Epithelial cell of alveolus of lung (primary cell): ENCODE measurements around a stretch of chr6.

- RAMPAGE, long total RNA: no peak
- RRBS: no CpG with 5 or more reads among the region's 8 CpGs
These were observed 134.7 kb upstream of the IFNGR1 start for GRCh38 chr6:137353749-137354490.

DNA sequence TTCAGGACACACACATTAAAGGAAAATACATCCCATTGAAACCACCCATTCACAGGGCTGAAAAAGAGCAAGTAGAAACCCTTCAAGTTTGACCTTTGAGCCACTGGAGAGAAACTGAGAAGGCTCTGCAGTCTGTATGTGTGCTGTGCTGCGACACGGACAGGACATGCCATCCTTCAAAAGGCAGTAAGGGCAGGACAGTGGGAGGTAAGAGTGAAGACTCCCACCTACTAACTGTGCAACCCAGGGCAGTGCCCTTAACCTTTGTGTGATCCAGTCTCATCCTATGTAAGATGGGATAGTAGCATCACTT, 153.5 kb upstream of the OLIG3 start:
- RAMPAGE, long total RNA: no peak
- RRBS: no CpG with 5 or more reads among the region's 2 CpGs

DNA sequence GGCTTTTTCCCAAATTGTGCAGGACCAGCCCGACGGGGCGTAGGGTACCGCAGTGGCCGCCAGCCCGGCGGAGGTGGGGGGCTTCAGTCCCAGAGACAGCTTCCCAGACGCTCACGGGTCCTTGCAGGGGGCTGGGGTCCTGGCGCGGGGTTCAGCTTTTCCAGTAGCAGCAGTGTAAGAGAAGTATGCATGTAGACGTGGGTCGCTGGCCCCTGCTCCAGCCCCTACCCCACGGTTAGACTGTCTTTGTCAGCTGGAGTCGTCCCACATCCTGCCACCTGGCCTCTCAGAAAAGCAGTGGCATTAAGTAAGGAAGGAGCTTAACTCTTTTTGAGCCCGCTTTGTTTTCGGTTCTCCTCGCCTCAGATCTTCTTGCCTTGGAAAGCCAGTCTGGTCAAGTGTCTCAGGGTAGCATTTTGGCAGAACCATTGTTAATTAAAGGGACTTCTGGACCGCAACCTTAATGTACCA, 911 bp downstream of the TNFAIP3 start:
- RAMPAGE, long total RNA: no peak
- RRBS: no CpG with 5 or more reads among the region's 19 CpGs

- RAMPAGE, long total RNA: no peak
- RRBS: no CpG with 5 or more reads among the region's 1 CpG
These were observed 1.3 kb downstream of the TNFAIP3 start for GRCh38 chr6:137868406-137868705.

- RAMPAGE, long total RNA: no peak
- RRBS: no CpG with 5 or more reads among the region's 10 CpGs
These were observed 1.9 kb downstream of the TNFAIP3 start for GRCh38 chr6:137868706-137869649.

DNA sequence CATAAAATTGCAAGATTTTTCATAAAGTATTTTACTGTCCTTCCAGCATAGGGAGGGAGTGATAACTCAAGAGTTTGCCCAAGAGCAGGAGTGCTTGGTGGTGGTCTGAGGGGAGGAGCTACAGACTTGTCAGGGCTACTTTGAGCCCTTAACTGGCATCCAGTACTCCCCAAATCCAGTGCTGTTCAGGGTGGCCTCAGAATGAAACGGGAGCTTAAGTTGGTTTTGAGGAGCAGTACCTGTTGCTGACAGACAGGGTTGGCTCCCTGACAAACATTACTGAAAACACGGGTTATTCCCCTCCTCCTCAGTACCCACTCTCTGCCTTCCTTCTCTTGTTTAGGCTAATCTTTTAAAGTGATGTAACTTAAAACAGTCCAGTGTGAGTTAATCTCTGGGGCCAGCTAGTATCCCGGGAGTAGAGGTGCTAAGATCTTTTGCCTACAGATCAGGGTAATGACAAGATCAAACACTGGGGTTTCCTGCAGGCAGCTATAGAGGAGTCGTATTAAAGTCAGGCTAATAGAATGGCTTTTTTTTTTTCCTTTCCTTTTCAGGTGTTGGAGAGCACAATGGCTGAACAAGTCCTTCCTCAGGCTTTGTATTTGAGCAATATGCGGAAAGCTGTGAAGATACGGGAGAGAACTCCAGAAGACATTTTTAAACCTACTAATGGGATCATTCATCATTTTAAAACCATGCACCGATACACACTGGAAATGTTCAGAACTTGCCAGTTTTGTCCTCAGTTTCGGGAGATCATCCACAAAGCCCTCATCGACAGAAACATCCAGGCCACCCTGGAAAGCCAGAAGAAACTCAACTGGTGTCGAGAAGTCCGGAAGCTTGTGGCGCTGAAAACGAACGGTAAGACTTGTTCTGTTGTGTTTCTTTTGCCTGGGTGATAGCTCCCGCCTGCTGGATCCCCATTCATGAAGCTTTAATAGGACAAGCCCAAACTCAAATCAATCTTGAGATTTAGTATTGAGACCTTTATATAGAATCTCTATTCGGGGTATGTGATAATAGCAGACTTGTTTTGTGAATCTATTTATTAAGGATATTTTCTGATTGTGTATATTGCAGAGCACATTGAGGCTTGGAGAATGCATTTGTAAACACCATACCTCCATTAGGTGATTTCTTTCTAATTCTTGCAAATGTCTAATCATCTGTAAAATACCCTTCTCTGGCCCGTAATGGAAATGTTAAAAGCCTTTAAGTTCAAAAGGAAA, 4.0 kb downstream of the TNFAIP3 start:
- RAMPAGE, long total RNA: no peak
- RRBS: no CpG with 5 or more reads among the region's 17 CpGs

GRCh38 chr6:137933596-137934269, 66.7 kb downstream of the TNFAIP3 start:
- RAMPAGE, long total RNA: no peak
- RRBS: no CpG with 5 or more reads among the region's 4 CpGs

DNA sequence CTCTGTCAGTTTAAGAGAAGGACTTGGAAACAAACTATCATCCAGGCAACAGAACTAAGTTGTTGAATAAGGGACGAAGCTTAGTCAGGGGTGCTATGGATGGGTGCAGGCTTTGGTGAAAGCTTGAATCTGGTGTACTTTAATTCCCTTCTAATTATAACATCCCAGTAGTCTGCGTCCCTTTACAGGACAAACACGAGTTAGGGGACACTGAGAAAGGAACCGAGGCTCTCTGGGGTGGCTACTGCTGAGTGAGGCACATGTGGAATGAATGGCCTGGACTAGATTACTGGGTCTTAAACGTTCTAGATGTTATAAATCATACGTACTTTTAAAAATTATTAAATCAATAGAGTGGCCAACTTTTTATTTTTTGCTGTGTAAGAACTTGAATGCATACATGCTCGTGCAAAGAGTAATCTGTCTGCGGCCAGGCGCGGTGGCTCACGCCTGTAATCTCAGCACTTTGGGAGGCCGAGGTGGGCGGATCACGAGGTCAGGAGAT, 4.8 kb downstream of the PERP start:
- RAMPAGE, long total RNA: no peak
- RRBS: no CpG with 5 or more reads among the region's 14 CpGs

GRCh38 chr6:138105351-138105801, 1.8 kb downstream of the PERP start:
- RAMPAGE, long total RNA: no peak
- RRBS: no CpG with 5 or more reads among the region's 4 CpGs

GRCh38 chr6:138162147-138162816, 543 bp downstream of the ARFGEF3 start:
- RAMPAGE, long total RNA: no peak
- RRBS: 1% methylated on average over 20 of the region's 48 CpGs

GRCh38 chr6:138499807-138500519, 669 bp upstream of the NHSL1 start:
- RAMPAGE, long total RNA: no peak
- RRBS: no CpG with 5 or more reads among the region's 5 CpGs

DNA sequence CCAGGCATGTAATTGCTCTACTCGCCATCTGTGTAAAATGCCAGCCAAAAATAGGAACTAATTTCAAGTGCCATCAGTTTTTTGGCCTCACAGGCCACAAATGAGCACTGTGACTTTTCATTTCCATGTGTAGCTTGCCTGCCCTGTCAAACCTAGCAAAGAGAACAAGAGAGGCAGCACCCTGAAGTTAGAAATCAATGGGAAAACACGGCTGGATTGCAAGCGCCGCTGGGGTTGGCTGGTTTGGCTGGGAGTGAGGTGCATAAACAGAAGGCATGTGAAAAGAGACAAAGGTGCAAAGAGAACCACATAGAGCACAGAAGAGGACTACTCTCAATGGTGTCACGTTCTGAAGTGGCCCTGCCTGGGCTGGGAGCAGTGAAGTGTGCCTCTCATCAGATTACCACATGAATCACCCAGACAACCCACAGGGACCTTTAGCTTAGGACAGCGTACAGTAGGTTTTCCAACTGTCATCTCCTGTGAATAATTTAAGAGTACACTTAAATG, 78.0 kb upstream of the NHSL1 start:
- RAMPAGE, long total RNA: no peak
- RRBS: no CpG with 5 or more reads among the region's 6 CpGs

GRCh38 chr6:138692082-138692727, 81.4 kb upstream of the CCDC28A start:
- RAMPAGE, long total RNA: no peak
- RRBS: under 1% methylated on average over 22 of the region's 67 CpGs

DNA sequence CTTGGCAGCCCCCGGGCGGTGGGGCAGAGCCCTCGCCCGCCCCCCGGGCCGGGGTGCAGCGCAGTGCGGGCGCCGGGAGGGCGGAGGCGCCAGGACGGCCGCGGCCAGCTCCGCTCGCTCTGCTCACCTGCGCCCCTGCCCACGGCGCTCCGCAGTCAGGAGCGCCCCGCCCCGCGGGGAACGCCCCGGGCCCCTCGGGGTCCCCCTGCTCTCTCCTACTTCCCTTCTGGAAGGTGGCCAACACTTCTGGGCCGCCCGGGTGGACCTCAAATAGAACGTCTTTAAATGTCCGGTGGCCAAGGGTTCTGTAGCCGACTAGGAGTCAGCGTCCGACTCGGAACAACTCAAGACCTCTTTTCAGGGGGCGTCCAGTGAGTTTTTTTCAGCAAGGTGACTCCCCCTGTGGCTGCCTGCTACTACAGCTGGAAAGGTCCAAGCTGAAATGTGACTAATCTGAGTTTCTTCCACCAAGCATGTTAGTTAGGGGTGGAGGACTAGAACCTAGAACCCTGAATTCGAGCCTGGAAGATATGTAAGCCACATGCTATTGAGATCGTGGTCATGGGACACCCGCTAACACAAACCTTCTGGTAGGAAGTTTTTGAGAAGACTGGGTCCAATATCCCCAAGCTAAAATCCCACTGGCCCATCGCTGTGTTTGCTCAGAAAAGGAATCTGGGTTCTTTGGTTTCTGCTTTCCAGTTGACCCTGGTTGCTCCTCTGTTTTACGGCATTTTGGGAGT, 80.0 kb upstream of the CCDC28A start:
- RAMPAGE, long total RNA: no peak
- RRBS: 5% methylated on average over 3 of the region's 42 CpGs

- RAMPAGE, long total RNA: no peak
- RRBS: no CpG with 5 or more reads among the region's 7 CpGs
These were observed 2.1 kb downstream of the HECA start for GRCh38 chr6:139136887-139137444.

- RAMPAGE, long total RNA: no peak
- RRBS: no CpG with 5 or more reads among the region's 5 CpGs
These were observed 9.6 kb downstream of the HECA start for GRCh38 chr6:139144054-139145236.

DNA sequence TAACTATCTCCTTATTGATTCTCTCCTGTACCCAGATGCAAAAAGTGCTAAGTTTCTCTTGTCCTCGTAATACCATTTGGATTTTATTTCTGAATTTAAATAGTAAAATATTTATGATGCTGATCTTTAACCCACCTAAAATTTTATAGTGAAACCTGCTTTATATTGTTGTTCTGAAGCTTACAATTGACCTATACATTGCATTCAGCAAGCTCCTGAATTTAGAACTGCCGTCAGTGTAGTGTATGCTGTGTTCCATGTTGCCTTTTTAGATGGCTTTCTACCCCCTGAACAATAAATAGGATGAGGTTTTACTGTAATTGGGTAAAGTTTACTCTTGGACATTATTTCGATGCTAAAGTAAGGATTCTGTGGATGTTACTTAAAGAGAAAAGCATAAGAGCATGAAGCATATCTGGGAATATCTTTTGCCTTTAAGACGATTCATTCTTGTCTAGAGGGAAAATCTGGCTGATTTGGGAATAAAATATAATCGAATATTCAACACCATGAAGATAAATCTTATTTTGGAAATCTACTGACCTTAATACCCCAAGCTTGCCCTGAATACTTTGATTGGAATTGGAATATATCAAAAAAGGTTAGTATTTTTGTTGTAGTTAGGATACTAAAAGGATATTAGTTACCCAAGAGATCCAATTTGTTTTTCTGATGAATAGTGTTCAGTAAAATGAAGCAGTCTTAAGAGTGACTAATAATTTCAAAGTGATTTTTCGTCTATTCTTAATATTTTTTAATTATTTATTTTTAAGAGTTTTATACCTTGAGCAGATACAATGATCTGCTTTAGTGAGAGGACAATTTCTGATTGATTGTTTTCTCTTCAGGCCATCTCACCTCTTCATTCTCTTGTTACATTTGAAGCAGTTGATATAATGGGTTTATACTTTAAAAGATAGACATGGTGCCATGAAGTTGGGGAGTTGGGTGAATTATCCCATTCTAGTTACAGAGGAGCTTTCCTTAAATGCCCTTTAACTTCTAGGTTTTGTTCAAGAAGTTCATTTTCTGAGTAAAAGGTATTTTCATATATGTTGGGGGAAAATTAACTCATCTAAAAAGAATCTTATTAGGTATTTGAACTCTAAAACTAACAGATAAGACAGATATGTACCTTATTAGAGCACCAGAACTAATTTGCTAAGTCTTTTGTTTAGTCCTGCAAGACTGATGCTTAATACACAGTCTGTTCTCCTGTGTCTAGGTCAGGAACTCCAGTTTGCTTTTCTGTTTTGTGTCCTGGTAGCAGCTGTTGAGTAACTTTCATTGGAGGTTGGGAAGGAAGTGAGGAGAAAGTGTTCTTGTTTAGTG, 44.8 kb downstream of the HECA start:
- RAMPAGE, long total RNA: no peak
- RRBS: no CpG with 5 or more reads among the region's 6 CpGs

GRCh38 chr6:139238781-139239573, 52.8 kb downstream of the TXLNB start:
- RAMPAGE, long total RNA: no peak
- RRBS: no CpG with 5 or more reads among the region's 14 CpGs

DNA sequence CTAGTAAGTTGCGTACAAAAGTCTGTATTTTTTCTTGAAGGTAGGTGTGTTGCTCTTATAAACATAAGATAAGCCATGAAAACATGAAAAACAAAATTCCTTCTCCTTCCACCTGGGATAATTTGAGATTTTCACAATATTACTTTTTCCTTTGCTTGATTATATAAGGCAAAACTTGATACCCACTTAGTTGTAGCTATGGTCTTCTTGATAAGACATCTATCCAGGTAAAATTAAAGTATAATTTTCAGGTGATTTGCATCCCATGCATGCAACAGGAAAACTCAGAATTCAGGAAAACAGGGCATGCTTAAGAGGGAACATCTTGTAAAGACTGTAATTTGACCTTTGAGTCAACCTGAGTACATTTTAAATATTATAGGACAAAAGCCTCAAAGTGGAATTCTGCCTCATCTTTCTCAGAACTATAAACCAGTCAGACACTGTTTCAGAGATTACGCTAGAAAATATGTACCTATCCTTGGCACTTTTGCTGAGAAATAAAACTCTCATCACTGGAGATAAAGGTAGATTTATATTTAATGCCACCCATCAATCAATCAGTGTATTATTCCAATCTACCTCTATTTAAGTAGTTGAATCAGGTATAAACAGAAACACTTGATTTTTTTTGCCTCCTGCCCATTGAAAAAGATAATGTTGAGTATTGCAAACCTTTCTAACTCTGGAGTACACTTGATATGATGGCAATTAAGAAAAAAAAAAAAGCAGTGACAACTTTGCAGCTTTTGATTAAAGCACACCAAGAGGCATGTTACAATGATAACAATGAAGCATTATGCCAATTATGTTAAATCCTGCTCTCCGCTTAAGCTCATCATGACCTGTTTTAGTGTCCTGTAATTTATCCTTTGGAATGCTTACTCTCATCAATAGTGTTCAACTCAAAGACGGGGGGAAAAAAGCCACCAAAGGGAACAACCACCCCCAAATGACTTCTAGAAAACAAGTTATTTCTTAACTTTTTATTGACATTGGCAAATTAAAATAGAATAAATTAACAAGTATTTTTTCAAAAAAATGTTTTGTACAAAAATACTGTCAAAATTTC, 2.8 kb downstream of the CITED2 start:
- RAMPAGE, long total RNA: no peak
- RRBS: no CpG with 5 or more reads among the region's 4 CpGs

GRCh38 chr6:139372636-139373668, 1.5 kb downstream of the CITED2 start:
- RAMPAGE, long total RNA: no peak
- RRBS: 1% methylated on average over 7 of the region's 46 CpGs